HCT116 (cell line): ENCODE measurements around a stretch of chr22.

DNA sequence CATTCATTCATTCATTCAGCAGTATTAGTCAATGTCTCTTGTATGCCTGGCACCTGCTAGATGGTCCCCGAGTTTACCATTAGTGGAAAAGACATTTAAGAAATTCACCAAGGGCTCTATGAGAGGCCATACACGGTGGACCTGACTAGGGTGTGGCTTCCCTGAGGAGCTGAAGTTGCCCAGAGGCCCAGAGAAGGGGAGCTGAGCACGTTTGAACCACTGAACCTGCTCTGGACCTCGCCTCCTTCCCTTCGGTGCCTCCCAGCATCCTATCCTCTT lies 676 bp upstream of the MIF start:
- RRBS: no CpG with 5 or more reads among the region's 5 CpGs

DNA sequence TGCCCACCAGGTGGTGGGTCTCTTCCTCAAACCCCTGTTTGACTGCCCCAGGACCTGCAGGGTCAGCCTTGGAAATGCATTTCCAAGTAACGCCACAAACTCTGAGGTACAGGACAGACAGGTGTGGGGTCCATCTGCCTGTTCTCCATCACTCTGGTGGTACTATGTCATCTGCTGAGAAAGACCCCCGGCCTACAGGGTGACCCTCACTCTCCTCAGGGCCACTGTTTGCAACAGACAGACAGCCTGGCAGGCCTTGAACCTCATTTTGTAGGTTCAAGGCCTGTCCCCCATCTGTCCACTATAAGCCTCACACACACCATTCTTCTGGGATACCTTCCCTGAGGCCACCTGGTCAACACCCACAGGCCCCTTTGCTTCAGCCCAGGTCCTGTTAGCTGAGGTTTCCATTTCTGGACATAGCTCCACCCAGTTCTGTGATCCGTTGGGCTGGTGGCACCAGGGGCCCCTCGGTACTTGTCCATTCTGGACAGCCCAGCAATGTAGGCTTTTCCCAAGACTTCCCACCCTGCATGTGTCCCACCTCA lies 3.0 kb downstream of the MIF start:
- RRBS: no CpG with 5 or more reads among the region's 4 CpGs

DNA sequence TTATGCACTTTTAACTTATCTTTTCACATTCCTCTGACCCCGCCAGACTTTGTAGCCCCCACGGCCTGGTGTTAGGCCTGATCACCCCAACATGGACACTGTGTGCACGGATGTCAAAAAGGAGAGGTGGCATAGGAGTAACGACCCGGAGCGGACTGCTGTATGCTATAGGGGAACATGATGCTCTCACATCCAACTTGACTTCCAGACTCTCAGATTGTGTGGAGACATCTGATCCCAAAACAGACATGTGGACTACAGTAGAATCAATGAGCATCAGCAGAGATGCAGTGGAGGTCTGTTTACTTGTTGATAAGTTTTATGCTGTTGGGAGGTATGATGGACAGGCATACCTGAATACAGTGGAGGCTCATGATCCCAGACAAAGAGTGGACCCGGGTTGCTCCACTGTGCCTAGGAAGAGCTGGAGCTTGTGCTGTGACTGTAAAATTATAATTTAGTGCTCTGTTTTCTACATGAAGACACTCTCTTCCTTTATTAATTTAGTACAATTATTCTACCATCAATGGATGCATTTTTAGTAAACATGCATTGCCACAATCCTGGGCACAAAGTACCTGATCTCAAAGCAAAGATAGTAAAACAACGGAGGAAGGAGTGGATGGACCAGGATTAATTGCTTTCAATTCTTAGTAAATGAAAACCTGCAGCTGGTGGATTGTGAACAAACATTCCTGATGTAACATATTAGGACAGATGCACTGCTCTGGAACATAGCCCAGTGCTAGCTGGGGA lies 31.7 kb downstream of the GSTT2B start:
- RRBS: no CpG with 5 or more reads among the region's 8 CpGs

DNA sequence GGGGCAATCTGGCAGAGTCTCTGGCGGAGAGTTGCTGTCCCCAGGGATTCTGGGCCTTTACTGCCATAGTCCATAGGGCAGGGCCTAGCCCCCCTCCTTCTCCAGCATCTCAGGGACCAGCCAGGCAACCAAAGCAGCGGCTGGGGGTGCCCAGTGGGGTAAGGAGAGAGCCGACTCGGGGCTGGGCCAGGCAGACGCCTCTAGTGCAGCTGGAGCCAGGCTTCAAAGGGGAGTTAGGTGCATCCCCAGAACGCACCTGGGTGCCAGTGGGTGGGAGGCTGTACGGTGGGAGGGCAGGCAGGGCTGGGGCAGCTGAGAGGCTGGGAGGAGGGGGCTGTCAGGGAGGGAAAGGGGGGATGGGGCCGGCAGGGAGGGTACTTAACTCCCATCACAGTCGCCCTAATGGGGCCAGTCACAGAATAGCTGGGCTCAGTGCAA lies 2.6 kb upstream of the SUSD2 start:
- RRBS: no CpG with 5 or more reads among the region's 9 CpGs

DNA sequence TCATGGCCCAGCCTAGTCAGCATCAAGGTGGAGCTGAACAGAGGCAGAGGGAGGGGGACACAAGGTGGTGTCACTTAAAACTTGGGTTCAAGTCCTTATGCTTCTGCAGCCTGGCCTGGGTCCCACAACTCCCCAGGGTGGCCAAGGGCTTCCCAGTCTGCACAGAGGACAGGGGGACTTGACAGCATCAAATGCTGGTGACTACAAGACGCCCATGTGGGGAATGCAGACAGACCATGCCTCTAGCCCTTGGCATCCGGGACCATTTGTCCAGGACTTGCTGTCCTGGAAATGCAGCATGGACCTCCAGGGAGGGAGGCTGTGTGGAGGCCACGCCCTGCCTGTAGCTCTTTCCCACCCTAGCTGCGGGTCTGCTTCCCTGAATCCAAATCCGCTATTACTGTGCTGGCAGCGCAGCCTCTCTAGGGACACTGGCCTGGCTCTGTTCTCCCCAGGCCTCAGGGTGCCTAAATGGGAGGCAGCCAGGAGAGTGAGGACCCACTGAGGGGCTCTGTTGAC lies 654 bp upstream of the GGT5 start:
- RRBS: no CpG with 5 or more reads among the region's 6 CpGs

DNA sequence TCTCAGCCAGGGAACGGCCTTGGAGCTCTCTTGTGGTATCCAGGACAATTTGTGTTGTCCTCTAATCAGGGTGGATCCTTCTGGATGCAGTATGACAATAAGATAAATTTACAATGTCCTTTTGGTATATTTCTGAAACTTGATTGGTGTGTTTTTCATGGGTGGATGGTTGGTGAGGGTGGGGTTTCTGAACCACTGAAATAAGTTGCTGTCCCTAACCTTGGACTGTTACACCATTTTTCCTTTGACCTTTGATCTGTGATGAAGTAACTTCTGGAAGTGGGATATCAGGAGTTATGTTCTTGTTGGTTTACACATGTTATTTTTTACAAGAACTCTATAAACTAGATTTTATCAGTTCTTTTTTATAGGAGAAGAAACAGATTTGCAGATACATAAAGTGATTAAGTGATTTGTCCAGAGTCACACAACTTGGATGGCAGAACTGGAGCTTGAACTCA lies 21.5 kb downstream of the SPECC1L start:
- RRBS: no CpG with 5 or more reads among the region's 1 CpG

DNA sequence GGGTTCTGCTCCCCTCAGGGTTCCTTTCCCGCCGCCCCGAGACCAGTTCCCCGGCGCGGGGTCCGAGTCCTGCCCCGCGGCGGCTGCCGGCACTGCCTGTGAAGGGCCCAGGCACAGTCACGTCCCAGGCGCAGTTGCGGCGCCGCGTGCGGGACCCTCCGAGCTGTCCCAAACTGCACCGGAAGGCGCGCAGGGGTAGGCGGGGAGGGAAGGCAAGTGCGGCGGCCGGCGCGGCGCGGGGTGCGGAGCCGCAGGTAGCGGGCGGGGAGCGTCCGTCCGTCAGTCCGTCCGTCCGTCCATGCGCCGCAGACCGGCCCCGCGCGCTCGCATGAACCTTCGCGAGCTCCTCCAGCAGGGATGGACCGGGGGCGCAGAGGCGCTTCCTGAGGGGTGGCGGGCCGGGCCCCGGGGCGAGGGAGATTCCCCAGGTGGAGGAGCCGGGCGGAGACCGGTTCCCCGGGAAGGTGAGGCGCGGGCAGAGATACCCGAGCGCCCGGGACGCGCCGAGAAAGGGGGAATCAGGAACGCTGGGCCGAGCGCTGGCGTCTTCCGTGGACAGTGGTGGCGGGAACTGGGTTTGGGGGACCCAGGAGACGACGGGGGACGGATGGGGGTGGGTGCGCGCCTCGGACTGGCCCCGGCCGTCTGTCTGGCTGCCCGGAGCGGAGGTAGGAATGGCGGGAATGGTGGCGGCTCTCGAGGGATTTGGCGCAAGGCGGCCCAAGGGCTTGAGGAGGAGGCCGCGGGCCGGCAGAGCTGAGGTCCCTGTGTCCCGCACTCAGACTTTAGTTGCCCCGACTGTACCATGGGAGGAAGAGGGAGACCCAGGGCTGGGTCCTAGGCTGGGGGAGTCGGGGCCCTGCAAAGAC lies 3.1 kb upstream of the ADORA2A start:
- RRBS: 88% methylated on average over 47 of the region's 95 CpGs

- RRBS: no CpG with 5 or more reads among the region's 18 CpGs
Observed at GRCh38 chr22:24433927-24435022, 6.9 kb downstream of the ADORA2A start.

DNA sequence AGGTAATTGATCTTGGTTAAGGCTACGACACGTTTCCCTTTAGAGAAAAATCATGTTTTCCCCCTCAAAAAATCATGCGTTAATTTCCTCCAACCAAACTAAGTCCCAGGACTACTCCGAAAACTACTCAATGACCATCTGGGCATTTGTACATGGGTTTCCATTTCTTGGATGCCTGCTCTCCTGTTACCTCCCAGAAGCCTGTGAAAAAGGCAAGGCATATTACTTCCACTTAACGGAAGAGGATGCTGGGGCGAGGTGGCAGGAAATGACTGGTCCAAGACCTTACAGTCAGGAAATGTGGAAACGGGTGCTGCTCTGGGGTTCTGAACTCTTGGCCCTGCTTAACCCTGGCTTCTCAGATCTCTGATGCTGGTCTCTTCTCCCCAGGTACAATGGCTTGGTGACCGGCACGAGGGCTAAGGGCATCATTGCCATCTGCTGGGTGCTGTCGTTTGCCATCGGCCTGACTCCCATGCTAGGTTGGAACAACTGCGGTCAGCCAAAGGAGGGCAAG lies 12.9 kb downstream of the ADORA2A start:
- RRBS: no CpG with 5 or more reads among the region's 12 CpGs

GRCh38 chr22:24493550-24494029 lies 1.5 kb upstream of the UPB1 start:
- RRBS: no CpG with 5 or more reads among the region's 5 CpGs

DNA sequence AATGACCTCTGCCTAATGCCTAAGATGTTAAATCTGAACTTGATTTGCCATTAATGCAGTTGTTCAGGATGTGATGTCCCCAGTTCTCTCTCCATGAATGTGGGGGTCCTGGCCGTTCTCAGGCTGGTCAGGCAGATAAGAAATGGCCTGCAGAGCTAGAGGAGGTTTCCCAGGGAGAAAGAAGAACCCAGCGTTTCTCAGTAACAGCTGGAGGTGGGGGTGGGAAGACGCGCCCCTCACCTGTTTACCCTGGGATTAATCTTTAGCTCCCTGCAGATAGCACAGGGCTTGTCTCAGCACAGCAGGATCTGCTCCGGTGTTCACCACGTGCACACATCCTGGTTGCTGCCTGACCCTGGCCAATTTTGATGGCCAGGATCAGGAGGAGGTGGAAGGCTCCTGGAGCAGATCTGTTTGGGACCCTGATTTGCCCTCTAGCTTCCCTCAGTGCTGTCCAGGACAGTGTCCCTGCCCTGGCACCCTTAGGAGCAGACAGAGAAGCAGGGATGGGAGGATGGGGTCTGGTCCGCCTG lies 19.0 kb downstream of the UPB1 start:
- RRBS: no CpG with 5 or more reads among the region's 7 CpGs

GRCh38 chr22:24601513-24602289 lies 1.3 kb upstream of the GGT1 start:
- RRBS: no CpG with 5 or more reads among the region's 11 CpGs

GRCh38 chr22:24603366-24603861 lies 421 bp downstream of the GGT1 start:
- RRBS: no CpG with 5 or more reads among the region's 11 CpGs

- RRBS: no CpG with 5 or more reads among the region's 8 CpGs
Observed at GRCh38 chr22:24630771-24631478, 27.9 kb downstream of the GGT1 start.

DNA sequence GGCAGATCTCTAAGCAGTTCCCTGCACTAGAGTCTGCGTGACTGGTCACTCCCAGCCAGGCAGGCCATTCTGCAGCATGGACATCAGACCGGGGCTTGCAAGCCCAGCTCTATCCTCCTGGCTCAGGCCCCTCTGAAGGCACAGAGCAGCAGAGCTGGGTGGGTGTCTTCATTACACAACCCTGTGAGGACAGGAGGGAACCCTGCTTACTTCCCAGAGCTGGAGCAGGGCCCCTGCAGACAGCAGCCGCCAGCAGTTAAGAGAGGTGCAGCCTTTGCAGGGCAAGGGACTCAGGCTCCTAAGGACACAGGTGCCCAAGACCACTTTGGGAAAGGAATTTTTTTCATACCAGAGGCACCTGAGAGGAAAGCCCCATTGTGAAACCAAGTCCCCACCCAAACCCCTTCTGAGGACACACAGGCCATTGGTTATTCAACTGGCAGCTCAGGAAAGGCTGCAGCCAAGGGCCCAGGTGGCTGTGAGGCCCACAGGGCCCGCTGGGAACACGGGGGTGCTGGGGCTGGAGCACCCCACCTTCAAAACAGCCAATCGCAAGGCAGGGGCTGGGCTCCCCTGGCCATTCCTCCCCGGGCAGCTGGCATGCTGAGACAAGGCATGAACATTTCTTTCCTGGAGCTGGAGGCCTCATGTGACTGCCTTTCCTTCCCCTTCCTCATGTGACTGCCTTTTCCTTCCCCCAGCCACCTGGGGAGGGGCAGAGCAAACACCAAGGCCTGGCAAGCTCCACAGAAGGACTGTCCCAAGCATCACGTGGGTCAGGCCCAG lies 77.0 kb downstream of the PIWIL3 start:
- RRBS: no CpG with 5 or more reads among the region's 8 CpGs

- RRBS: 1% methylated on average over 10 of the region's 27 CpGs
Observed at GRCh38 chr22:24952111-24952505, 408 bp upstream of the KIAA1671 start.

GRCh38 chr22:24954208-24954650 lies 1.7 kb downstream of the KIAA1671 start:
- RRBS: no CpG with 5 or more reads among the region's 5 CpGs

- RRBS: no CpG with 5 or more reads among the region's 9 CpGs
Observed at GRCh38 chr22:24983217-24983766, 30.8 kb downstream of the KIAA1671 start.

- RRBS: no CpG with 5 or more reads among the region's 7 CpGs
Observed at GRCh38 chr22:25026569-25026917, 74.0 kb downstream of the KIAA1671 start.

DNA sequence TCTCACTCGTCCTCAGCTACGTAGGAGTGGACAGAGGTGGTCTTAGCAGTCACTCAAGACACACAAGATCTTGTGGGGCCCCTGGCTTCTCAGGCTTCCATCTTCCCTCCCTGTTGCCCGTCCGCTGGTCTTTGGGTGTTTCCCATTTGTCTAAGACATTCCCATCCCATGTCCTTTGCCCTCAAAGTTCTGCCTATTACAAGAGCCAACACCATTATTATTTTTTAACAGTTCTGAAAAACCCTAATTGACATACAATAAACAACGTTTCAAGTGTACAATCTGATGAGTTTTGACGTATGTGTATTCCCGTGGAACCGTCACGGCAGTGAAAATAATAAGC lies 103.3 kb upstream of the CRYBB3 start:
- RRBS: no CpG with 5 or more reads among the region's 9 CpGs